ENCODE measurements around the gene LYZL2.

- RRBS, result 2% methylated on average over 21 of the region's 70 CpGs
Observed at GRCh38 chr10:29735574-29736146, 100.9 kb upstream of the SVIL start.

GRCh38 chr10:29804058-29804807 is 169.5 kb upstream of the SVIL start:
- RRBS, result no CpG with 5 or more reads among the region's 5 CpGs

- RRBS, result no CpG with 5 or more reads among the region's 11 CpGs
Observed at GRCh38 chr10:29858170-29859045, 201.0 kb downstream of the JCAD start.

GRCh38 chr10:29994693-29995406 is 64.5 kb downstream of the JCAD start:
- RRBS, result no CpG with 5 or more reads among the region's 8 CpGs

GRCh38 chr10:30047394-30047866 is 12.0 kb downstream of the JCAD start:
- RRBS, result no CpG with 5 or more reads among the region's 21 CpGs

DNA sequence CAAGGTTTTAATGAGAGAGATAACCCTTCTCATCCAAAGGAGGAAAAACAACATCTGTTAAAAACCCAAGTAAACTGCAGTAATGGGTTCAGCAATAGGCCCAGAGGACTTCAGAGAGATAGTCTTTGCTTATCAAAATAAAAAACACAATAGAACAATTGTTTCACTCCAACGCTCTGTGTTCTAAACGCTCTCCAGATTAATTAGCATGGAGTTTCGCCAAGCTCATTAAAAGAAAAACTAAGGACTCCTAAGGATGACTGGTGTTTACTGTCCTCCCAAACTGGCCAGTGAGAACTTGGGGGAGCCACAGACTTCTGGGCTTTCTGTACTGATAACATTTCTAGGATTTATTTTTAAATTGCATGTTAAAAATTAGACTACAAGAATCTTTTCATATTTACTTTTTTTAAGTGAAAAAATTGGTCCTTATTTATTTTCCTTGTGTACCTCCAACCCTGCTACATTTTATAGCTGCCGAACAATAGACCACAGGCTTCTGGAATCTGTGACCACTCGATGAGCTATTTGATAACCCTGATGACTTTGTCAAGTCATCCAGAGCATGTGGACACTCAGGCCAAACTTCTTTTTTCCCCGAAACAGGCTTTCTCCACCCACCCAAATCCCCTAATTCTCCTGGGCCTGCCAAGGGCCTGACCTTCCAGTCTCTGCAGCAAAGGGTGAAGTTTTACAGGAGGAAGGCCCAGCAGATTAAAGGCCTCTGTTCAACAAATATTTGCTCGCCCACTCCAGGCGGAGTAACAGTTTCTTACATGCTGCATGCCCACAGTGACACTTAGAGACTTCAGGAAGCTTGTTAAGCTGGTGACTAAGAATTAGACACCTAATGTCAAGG is 2.2 kb downstream of the JCAD start:
- RRBS, result no CpG with 5 or more reads among the region's 8 CpGs

GRCh38 chr10:30374274-30374887 is 25.3 kb upstream of the MTPAP start:
- RRBS, result no CpG with 5 or more reads among the region's 8 CpGs

DNA sequence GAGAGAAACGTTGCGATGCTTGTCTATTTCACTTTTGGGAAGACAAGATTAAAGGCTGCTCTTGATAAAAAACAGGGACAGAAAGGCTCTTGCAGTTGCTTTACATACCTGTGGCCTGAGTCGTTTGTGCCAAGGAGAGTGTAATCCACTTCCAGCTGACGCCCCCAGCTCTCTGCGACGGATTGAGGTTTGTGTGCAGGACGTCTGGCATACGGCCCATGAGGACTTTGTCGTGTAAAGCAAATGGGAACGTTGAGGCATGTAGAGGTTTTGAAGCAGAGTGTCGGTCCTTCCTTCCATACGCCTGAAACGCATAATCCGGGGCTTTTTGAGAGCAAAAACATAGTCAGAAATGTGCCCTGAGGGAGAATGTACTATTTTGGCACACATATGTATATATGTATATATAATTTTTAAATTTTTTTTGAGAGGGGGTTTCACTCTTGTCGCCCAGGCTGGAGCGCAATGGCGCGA is 1.2 kb downstream of the MAP3K8 start:
- RRBS, result no CpG with 5 or more reads among the region's 18 CpGs

DNA sequence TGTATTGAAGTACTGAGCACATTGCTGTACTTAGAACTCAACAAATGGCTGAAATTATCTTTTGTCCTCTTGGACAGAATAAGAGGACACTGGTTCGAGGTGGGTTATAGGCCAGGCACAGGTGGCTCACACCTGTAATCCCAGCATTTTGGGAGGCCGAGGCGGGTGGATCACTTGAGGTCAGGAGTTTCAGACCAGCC is 10.9 kb downstream of the MAP3K8 start:
- RRBS, result no CpG with 5 or more reads among the region's 3 CpGs

DNA sequence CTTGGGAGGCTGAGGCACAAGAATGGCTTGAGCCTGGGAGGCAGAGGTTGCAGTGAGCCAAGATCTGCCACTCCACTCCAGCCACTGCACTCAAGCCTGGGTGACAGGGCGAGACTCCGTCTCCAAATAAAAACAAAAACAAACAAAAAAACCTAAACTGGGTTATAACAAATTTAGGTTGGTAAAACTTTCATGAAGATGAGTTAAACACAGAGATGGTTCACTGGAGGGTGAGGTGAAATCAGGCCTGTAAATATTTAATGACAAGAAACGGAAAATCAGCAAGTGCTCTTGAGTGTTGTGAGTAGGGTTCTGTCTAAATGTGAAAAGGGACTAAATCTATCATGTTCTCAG is 11.3 kb downstream of the MAP3K8 start:
- RRBS, result no CpG with 5 or more reads among the region's 3 CpGs

GRCh38 chr10:30454232-30455518 is 20.7 kb downstream of the MAP3K8 start:
- RRBS, result no CpG with 5 or more reads among the region's 10 CpGs

- RRBS, result no CpG with 5 or more reads among the region's 5 CpGs
Observed at GRCh38 chr10:30629602-30629805, at the start of gene LYZL2. LYZL2 (minus strand) TSS chr10:30629753.

DNA sequence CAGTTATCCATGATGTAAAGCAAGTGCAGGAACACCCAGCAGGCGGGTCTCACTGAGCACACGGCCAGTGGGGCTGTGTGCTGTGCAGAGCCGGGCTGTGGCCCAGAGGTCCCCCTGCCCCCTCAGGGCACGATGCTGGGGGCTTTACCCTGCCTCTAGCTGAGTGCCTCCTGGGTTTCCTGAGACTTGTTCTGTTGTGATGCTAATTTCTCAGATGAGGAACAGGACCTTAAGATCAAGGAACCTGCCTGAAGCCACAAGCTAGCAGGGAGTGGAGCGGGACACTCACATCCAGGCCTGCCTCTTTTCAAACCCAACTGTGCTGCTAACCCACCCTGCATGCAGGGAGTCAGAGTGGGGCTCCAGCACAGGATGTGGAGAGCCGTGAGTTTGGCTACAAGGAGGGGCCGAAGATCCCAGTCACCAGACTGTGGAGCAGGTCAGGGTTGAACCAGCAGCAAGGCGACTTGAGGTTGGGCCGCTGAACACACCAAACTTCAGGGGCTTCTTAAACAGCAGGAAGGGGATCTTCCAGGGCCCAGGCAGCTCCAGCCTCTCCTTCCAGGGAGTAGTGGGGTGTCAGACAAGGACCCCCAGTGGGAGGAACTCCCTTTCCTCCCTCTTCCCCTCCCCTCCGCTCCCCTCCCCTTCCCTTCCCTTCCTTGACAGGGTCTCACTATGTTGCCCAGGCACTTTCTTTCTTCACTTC is 76.3 kb upstream of the LYZL2 start:
- RRBS, result no CpG with 5 or more reads among the region's 10 CpGs

- RRBS, result no CpG with 5 or more reads among the region's 13 CpGs
Observed at GRCh38 chr10:30747506-30748141, 118.1 kb upstream of the LYZL2 start.

DNA sequence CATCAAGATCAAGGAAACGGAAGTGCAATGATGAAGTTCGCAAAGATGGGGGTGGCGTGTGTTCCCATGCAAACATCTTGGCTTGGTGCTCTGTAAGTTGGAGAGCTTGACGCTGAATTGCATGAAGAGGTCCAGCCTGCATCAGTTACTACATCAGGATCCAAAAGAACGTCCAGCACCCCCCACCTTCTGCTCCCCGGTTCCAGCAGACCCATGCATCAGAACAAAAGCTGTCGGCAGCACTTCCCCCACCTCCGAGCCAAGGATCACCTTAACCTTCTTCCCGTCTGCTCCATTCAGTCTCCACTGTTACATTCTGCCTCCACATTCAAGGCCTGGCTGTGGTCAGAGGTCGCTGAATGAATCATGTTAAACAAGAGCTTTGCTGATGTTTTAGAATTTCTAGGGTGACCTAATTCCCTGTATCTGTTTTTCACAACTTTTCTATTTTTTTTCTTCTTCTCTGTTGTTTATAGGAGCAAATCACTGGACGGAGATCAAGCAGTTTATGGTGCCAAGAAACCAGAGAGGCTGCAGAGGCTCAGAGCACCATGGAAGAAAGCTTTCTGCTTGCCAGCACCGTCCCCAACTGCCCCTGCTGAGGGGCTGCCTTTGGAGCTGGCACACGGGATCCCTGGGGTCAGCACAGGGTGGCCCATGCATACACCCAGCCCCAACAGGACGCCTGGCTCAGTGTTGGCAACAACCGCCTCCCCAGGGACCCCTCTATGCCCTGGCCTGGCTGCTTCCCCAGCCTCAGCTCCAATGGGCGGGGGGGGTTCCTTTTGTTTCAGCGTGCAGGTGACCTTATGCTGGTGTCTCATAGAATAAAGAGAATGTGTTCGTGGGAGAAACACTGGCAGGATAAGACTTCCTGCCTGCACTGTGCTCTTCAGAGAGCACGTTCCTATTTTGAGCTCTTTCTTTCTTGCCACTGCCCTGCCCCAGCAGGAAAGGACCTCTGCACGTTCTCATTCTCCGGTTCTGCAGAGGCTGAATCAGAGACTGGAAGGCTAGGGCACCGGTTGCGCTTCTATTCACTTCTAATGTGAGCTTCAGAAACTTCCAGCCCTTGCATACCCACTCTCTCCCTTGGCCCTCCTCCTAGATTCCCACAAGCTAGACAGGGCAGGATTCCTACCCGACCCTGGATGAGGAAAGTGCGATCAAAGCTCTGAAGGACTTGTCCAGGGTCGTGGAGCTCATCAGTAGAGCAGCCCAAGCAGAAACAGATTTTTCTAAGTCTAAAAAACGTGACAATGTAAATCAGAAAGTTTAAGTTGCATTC is 182.7 kb upstream of the LYZL2 start:
- RRBS, result no CpG with 5 or more reads among the region's 27 CpGs

DNA sequence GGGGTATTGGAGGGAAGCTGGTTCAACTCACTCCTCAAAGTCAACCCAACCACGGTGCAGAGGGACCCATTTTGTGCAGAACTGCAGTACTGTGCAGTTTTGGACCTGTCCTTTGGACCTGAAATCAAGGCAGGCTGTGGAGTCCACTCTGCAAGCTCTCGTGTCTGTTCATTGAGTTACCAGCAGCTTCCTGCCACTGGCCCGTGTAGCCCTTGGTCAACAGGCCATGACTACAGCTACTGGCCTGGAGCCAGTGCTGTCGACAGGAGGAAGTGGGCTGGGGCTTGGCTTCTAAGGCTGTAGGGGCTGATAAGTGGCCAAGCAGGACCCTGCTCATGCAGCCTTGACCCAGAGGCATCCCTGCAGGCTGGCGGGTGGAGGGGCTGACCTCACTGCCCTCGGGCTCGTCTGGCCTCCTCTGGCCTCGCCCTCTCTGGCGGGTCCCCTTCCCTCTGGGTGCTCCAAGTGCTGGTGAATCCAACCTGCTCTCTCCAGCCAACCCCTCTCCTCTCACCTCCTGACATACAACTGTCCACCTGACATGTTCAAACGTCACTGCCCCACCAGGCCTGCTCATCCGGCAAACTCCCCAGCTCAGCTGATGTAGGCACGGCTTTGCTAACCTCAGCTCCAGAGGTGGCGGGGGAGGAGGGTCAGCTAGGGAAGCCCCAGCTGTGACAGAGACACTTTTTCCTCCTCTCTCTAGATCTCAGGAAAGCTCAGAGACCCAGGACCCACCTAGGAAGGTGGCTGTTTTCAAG is 188.5 kb upstream of the LYZL2 start:
- RRBS, result no CpG with 5 or more reads among the region's 13 CpGs

DNA sequence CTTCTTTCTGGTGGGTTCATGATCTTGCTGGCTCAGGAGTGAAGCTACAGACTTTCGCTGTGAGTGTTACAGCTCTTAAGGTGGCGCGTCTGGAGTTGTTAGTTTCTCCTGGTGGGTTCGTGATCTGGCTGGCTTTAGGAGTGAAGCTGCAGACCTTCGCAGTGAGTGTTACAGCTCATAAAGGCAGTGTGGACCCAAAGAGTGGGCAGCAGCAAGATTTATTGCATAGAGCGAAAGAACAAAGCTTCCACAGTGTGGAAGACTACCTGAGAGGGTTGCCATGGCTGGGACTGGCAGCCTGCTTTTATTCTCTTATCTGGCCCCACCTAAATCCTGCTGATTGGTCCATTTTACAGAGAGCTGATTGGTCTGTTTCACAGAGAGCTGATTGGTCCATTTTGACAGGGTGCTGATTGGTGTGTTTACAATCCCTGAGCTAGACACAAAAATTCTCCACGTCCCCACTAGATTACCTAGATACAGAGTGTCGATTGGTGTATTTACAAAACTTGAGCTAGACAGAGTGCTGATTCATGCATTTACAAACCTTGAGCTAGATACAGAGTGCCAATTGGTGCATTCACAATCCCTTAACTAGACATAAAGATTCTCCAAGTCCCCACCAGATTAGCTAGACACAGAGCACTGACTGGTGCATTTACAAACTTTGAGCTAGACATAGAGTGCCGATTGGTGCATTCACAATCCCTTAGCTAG is 129.6 kb downstream of the ZNF438 start:
- RRBS, result no CpG with 5 or more reads among the region's 9 CpGs

- RRBS, result no CpG with 5 or more reads among the region's 5 CpGs
Observed at GRCh38 chr10:30919874-30920922, 111.5 kb downstream of the ZNF438 start.

- RRBS, result no CpG with 5 or more reads among the region's 8 CpGs
Observed at GRCh38 chr10:30973611-30974175, 58.0 kb downstream of the ZNF438 start.

GRCh38 chr10:31007629-31008171 is 24.0 kb downstream of the ZNF438 start:
- RRBS, result no CpG with 5 or more reads among the region's 1 CpG